AG08470 (cell line): ENCODE measurements around the gene MCM3AP.

DNA sequence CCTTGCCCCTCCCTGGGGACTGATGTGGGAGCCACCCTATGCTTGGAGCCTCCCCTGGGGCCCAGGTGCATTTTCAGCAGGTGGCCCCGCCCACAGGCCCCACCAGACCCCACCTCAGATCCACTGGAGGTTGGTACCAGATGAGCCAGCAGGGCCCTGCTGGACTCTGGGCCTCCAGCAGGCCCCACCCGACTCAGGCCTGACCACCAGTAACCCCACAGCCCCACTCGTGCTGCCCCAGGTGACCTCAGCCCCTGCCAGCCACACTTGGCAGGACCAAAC, 8.8 kb downstream of the SLC19A1 start:
- RRBS: no CpG with 5 or more reads among the region's 3 CpGs

- RRBS: 81% methylated on average over 2 of the region's 17 CpGs
Observed at GRCh38 chr21:45535572-45536020, 6.6 kb downstream of the SLC19A1 start.

DNA sequence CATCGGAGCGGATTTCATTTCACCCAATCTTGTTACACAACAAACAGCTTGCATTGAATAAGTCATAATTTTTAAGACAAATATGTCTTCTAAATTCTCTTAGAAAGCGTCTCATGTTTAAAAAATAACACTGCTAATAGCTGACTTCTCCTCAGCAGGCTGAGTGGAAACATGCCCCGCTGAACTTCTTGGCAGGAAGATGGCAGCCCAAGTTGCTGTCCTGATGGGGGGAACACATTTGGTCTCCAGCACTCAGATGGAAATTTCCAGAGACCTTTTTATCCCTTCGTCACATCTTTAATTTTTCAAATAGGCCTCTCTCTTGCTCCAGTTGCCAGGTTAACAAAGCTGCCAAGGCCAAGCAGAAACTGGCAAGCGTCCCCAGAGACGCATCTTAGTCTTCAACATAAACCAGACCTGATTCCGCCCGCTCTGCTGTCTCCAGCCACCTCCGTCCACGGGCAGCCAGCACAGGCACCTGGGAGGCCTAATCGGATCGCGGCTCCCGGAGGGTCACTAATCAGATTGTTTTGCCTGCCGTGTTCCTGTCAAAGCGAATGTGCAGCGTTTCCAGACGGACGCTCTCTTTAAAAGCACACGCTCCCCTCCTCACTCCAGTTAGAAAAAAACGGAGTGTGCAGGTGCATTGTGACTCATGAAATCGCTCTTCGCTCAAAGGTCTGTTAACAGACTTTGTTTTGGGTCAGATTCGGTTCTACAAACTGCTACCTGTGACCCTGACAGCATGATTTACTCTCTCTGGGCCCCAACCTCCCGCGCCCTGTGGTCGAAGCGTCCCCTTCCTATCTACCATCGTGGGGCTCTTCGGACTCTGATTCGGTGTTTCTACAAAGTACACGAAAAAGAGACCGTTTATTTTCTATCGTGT, 29.0 kb upstream of the SLC19A1 start:
- RRBS: no CpG with 5 or more reads among the region's 35 CpGs

DNA sequence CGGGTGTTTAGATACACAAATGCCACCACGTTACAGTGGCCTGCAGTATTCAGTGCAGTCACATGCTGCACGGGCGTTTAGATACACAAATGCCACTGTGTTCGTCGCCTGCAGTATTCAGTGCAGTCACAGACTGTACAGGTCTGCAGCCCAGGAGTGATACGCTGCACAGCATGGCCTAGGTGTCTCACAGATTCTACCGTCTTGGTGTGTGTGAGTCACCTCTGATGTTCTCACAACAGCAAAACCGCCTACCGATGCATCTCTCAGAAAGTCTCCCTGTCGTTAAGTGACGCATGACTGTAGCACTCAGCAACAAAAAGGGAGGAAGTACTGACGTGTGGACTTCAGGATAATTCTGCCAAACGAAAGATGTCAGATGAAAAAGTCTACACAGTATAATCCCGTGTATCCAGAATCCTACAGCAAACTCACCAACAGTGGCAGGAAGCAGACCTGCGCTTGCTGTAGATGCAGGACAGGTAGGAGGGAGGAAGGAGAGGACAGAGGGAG, 36.4 kb upstream of the PCBP3 start:
- RRBS: no CpG with 5 or more reads among the region's 16 CpGs

DNA sequence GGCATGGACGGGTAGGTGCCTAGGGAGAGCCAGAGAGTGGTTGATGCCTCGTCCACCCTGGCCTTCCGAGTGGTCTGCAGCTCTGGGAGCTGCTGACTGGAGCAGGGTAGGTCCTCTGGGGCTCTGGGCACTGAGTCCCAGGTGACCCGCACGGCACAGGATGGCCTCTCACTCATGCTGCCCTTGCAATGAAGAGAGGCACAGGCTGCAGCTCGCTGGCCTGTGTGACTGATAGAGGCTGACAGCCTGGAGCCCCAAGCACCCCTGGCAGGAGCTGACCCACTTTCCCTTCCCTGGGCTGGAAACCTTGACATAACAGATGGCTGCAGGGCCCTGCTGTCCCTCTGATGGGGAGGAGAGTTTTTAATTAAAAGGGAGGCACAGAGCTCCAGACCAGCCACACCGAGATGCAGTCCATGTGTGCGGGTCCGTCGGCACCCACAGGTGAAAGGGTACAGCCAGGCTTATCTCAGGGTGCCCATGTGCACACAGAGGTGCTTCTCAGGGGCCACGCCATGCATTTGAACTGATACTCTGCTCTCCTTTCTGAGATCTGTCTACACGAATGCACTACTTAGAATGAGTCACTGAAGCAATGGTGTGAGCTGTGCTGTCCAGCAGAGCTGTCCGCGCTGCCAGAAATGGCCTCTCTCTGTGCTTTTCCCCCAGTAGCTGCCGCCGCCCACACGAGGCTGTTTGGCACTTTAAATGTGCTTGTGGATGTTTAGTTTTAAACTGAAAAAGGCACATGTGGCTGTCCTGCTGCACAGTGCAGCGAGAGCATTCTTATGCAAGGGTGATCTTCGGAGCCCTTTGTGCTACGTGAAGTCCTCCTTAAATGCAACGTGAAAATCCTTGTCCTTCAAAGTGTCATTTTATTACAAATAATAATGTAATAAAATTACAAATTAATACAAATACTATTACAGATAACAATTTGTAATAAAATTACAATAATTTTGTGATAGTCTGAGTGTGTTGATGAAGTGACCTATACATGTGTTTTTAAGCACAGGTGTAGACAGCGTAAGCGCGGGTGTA, 87.2 kb upstream of the COL6A1 start:
- RRBS: no CpG with 5 or more reads among the region's 24 CpGs

DNA sequence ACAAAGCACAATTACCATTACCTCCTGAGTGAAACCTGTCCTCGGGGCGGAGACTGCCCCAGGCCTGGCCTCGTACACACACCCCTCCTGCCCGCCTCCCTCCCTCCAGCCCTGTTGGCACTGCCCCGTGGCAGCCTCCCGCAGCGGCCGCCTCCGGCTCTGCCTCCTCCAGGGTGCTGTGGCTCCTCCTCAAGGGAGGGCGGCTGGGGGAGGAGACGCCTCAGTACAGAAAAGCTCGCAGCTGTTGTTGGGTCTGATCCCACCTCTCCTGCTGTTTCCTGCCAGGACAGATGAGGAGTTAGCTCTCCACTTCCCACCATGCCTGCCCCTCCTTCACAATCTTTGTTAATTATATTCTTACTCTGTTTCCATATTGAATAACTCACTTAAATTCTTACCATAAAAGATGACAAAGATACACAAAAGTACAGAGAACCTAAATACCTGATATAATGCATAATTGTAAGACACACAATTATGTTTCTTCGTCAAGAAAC, 30.8 kb upstream of the COL6A1 start:
- RRBS: no CpG with 5 or more reads among the region's 13 CpGs

- RRBS: no CpG with 5 or more reads among the region's 15 CpGs
Observed at GRCh38 chr21:45954267-45954804, 27.2 kb upstream of the COL6A1 start.

DNA sequence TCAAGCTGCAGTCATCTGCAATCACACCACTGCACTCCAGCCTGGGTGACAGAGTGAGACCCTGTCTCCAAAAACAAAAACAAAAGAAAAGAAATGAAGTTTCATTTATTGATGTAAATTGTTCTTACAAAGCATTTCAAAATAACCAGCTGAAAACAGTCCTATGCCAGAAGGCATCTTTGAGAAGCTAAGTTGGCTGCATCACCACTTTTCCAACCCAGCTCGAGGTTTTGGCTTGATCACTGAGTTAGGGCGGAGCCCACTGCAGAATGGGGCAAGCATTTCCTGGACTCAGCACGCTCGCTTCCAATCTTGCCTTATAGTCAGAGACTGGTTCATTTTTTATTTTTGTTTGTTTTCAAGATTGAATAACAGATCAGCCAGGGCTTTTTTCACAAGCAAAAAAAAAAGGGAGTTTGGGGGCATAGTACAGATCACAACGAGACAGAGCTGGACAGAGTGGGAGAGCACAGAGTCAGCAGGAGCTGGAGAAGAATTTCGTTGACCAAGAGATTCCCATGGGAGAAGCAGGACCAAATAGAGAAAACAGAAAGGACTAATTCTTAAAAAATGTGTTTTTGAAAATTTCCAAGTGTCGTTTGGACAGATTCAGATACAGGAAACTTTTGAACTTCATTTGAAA, 23.5 kb upstream of the COL6A1 start:
- RRBS: no CpG with 5 or more reads among the region's 7 CpGs

- RRBS: 0% methylated on average over 3 of the region's 11 CpGs
Observed at GRCh38 chr21:46065962-46066231, 32.0 kb upstream of the COL6A2 start.

- RRBS: no CpG with 5 or more reads among the region's 8 CpGs
Observed at GRCh38 chr21:46109109-46109601, 11.2 kb downstream of the COL6A2 start.

- RRBS: 90% methylated on average over 3 of the region's 27 CpGs
Observed at GRCh38 chr21:46142390-46143008, 12.9 kb downstream of the FTCD start.

- RRBS: 26% methylated on average over 13 of the region's 51 CpGs
Observed at GRCh38 chr21:46152837-46153991, 2.2 kb downstream of the FTCD start.

DNA sequence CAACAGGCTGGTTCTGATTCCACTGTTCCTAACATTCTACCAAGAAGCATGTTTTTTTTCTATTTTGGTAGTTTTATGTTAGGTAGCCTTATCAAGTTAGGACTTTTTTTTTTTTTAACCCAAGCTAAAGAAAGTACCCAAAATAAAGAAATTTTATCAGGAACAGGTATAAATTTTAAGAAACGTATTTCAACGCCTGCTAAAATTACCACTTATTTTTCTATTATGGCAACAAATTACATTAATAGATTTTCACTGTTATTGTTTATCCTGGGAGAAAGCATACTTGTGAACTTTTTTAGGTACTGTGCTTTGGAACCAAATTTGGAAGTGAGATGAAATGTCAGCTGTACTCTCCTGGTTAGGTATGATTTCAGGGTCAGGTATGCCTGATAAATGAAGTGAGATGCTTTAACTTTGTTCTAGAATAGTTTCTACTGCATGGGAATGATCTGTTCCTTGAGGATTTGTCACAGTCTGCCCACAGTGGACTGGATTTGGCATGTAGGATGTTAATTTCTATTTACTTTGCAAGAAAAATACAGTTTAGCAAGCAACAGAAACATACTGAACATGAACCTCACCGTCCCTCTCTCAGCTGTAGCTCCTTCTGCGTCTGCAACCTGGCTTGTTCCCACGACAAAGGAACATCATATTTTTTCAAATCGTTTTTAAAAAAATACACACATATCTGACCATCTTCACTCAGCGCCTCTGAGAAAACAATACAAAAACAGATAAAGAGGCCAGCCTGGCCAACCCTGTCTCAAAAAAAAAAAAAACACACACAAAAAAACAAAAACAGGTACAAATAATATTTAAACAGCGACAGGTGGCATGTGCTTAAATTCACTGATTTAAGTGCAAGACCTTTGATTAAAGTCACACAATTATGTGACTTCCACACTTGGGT, 13.9 kb upstream of the LSS start:
- RRBS: no CpG with 5 or more reads among the region's 8 CpGs

- RRBS: 1% methylated on average over 16 of the region's 51 CpGs
Observed at GRCh38 chr21:46285515-46286133, at the start of gene MCM3AP. TSS of gene MCM3AP (minus strand) at chr21:46285611.

GRCh38 chr21:46286803-46287105, 612 bp downstream of the YBEY start:
- RRBS: no CpG with 5 or more reads among the region's 7 CpGs

- RRBS: no CpG with 5 or more reads among the region's 12 CpGs
Observed at GRCh38 chr21:46334230-46334945, 10.4 kb downstream of the PCNT start.

DNA sequence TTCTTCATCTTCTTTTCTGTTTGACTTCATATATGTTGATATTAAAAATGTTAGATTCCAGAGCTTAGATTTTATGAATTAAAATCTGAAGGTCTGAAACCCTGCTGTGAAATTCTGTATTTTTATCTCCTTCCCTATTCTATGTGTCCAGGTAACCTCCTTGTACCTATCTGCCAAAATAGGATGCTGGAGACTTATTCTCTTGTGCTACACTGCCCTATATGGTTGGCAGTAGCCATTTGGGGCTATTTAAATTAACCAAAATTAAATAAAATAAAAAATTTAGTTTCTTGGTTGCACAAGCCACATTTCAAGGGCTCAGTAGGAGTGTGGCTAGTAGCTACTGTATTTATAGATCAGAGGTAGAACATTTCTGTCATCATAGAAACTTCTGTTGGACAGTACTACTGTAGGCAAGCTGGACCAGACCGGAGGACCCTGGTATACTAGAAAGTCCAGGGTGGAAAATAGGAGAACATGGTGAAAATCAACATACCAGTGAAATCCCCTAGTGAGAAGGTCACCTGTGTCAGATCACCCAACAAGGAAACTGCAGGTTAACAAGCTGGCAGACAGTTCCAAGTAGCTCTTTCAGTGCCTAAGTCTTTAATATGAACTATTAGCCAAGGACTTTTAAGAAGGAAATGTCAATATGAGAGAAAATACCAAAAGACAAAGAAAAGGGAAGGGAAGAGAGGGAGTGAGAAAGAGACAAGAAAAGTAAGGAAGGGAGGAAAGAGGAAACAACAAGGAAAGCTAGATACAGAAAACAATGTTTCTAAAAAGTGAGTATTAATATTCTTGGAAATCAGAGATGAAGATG, 71.2 kb downstream of the DIP2A start:
- RRBS: no CpG with 5 or more reads among the region's 1 CpG

GRCh38 chr21:46546642-46547449, 58.0 kb downstream of the S100B start:
- RRBS: no CpG with 5 or more reads among the region's 18 CpGs

GRCh38 chr21:46550429-46551113, 54.3 kb downstream of the S100B start:
- RRBS: no CpG with 5 or more reads among the region's 13 CpGs

GRCh38 chr21:46554046-46554412, 50.9 kb downstream of the S100B start:
- RRBS: no CpG with 5 or more reads among the region's 11 CpGs